OVCAR3 (cell line): ENCODE measurements around the genes RBPMS2, RASL12 and DENND4A.

DNA sequence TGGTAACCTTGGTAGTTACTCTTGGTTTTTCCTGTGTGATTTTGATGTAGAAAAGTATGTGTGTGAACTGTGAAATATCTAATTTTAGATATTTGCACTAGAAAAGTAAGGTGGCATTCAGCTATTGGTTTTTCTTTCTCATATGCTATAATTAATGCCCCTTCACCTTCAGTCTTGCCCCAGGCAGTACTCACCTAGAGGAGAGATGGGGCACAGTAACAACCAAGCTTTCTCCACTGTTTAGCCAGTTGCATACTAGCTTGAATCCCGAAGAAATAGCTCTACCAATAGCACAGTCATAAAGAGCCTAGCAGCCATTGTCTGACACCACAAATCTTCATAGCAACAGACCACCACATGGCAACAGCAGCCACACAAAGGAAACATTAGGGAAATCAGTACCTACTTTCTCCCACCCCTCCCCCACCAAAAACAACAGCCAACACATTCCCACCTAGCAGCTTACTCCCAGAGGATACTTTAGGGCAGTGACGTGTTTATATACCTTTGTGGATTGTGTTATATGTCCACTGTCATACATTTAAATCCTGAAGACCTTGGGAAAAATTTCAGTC, 140.8 kb downstream of the RBPMS2 start:
- RRBS: no CpG with 5 or more reads among the region's 2 CpGs

DNA sequence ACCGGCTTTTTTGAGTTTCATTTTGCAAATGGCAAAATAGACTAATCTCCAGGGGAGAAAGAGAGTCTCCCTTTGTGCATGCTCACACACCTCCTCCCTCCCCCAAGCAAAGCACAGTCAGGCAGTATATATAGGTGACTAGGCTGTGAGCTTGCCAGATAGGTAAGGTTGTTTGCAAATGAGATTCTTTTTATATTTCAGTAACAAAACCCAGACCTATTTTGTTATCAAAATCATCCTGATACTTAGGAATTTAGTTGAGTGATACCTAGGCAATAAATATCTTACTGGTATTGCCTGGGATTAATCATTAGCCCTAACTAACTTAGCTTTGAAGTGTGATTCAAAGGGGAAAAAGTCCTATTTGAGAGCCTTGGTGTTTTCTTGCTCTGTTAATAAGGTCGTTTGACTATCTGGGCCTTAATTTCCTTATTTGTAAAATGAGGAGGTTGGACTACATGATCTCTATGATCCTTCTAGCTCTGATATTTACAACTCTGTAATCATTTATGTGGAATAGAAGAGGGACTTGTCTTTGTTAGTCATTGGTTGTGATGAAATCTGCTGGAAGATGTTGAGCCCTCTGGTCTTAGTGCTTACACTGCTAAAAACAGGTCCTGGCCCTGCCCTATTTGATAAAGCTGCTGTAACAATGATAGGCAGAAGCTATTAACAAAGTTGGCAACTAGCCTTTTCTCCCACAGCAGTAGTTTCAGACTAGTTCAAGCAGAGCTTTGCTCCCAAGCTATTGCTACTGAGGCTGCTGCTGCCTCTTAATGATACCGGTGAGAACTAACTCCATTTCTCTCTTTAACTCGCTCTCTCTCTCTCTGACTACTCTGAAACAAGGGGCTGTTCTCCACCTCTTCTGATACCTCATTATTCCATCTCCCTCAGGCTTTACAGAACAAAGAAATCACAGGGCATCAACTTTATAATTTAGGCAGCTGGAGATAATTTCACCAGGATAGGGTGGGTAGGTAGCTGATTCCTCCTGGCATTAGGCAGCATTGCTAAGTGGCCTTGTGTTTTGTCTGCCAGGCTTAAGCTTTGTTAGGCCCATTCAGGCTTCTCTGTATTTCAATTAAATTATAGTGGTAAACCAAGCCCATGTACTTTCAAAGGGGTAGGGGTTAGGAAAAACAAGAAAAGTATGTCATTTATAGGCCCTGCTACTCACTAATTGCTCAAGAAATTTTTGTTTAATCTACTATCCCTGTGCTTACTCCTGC, 139.9 kb downstream of the RBPMS2 start:
- RRBS: no CpG with 5 or more reads among the region's 4 CpGs

GRCh38 chr15:64675712-64676276, 99.6 kb downstream of the RBPMS2 start:
- RRBS: no CpG with 5 or more reads among the region's 13 CpGs

DNA sequence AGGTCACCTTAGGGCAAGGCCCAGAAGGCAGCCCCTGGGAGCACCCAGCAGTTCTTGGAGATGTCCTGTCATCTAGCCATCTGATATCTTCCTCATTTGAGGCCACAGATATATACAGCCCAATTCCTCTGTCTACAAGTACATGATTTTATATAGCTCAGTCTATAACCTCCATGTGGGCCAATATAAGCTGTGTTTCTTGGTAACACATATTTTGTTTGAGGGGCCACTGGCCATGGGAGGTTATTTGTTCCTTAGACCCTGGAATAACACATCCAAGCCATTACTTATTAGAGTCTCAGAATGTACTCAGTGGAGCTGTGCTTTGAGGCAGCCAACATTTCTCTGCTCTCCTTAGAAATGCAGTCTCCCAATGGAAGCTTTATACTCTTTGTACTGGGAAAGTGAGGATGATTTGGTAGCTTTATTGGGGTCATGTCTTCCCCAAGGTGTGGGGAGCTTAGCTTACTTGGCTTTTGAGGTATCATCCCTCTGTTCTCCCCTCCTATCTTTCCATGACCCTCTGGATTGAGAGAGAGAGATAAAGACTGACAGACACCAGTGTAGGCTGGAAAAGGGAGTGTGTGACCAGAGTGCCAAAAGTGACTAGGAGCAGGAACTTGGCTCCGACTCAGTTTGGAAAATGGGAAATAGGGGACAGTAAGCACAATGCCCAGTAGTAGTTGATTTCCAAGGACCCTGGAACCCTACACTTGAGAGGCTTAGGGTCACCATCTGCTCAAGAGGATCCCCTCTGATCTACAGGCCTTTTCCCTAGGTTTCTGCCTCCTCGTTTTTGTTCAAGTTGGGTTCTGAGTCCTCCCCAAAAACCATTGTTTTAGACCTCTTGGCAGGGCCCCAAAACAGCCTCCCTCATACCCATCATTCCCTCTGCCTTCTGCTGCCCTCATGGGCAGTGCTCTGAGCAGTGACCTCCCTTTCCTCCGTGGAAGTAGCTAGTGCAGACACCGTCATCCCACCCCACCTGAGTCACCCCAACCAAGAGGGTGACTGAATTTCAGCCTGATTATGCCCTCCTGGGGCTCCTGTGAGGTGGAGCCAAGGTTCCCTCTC, 92.4 kb downstream of the RBPMS2 start:
- RRBS: no CpG with 5 or more reads among the region's 4 CpGs

GRCh38 chr15:64775158-64776055, at the start of gene RBPMS2:
TSS of gene RBPMS2 (minus strand) at chr15:64775589.
- RRBS: 4% methylated on average over 64 of the region's 128 CpGs

- RRBS: no CpG with 5 or more reads among the region's 14 CpGs
Observed at GRCh38 chr15:64816445-64816912, 9.0 kb downstream of the PIF1 start.

GRCh38 chr15:64840697-64841142, 995 bp upstream of the PLEKHO2 start:
- RRBS: no CpG with 5 or more reads among the region's 10 CpGs

DNA sequence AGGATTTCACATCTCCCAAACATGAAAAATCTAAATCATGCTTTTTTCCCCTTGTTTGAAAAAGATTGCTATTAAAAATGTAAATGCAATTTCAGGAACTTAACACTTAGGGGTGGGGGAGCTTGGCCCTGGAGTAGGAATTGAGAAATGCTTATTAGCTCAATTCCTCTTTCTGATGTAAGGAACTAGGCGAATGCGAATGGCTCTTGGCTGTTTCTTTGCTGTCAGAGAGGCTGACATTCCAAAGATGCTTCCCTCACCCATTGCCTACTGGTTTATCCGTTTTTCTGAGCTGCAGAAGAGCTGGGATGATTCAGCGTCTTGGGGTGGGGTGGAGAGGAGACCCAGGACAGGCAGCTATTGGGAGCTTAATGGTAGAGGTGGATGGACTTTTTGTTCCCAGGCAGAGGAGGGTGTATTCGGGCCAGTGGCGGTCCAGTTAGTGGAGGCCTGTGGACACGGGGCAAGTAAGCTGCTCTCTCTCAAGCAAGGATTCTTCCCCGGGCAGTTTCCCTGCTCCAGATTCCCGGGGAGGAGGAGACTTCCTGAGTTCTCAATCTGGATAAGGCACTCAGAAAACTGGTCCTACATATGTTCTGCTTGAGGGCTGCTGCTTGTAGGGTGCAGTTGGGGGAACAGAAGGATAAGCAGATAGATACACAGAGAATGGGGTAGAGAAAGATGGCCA, 9.8 kb downstream of the PLEKHO2 start:
- RRBS: no CpG with 5 or more reads among the region's 9 CpGs

DNA sequence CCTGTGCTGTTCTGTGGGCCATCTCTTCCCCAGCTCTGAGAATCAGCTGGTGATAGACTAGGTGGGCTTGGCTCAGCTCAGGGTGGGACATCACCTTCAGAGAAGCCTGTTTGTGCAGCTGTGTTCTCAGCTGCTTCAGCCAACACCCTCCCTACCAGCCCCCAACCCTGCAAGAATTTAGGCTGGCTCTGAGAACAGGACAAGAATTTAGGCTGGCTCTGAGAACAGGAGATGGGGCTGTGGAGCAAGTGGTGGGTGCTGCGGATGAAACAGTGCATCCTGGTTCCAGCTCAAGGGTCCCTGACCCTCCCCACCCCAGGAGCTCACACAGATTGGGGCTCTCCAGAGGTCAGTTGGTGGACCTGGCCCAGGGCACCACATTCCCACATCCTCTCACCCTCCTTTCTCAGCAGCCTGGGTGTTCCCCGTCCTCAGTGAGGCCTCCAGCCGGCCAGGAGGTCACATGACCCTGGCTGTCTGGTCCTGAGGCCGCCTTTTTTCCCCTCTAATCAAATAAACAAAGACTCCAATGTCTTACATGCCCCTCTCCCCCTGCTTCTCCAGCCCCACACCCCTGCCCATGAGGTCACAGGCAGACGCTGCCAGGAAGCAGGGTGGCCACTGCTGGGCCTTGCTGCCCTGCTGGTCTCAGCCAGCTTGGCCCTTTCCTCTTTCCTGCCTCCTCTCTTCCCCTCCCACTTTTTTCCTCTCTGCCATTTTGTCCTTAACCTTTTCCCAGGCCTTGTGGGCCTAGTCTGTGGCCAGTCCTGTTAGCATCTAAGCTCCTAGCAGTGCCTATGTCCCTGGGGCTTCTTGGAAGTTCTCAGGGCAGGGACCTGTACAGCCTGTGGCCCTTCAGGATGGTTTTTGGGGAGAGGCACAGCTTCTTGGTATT, 15.0 kb downstream of the PLEKHO2 start:
- RRBS: no CpG with 5 or more reads among the region's 5 CpGs

- RRBS: no CpG with 5 or more reads among the region's 12 CpGs
Observed at GRCh38 chr15:64883623-64884611, 27.8 kb upstream of the ANKDD1A start.

- RRBS: 9% methylated on average over 39 of the region's 69 CpGs
Observed at GRCh38 chr15:65067631-65068704, at the start of gene RASL12. TSS of gene RASL12 (minus strand) at chr15:65067991.

DNA sequence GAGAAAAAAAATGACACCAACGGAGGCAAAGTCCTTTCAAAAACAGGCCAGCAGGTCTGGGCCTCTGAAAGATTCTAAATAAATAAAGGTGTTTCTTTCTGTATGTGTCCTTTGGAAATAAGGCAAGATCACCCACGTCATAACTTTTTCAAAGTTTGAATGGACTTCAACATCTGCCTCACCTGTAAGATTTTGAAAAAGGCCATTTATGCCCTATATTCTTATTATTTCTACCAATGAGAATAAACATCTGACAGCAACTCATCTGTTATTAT, 4.9 kb downstream of the CLPX start:
- RRBS: no CpG with 5 or more reads among the region's 2 CpGs

- RRBS: no CpG with 5 or more reads among the region's 11 CpGs
Observed at GRCh38 chr15:65461805-65462292, 39.1 kb upstream of the IGDCC4 start.

DNA sequence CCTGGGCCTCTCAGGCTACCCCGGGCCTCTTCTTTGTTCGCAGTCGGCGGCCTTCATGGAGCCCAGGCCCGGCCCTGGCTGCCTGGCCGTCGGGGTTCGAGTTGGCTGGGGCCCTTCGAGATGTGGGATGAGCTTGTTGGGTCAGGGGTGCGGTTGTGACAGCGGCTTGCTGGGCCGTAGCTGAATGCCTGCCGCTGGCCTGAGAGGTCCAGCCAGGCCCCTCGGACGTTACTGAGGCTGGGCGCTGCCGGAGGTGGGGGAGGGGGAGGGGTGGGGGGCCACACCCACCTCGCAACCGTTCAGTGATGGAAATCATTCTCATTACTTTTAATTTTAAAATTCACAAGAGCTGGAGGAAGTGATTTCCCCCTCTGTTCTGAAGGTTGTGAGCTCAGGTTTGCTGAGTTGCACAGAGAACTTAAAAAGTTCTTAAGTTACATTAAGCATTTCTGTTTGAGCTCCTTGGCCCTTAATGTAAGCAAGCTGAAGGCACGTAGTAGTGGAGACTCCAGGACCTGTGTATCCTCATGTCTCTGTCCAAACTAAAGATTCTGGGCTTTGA, 771 bp downstream of the HACD3 start:
- RRBS: 6% methylated on average over 5 of the region's 20 CpGs

GRCh38 chr15:65688422-65689438, 67.0 kb downstream of the SLC24A1 start:
- RRBS: no CpG with 5 or more reads among the region's 3 CpGs

DNA sequence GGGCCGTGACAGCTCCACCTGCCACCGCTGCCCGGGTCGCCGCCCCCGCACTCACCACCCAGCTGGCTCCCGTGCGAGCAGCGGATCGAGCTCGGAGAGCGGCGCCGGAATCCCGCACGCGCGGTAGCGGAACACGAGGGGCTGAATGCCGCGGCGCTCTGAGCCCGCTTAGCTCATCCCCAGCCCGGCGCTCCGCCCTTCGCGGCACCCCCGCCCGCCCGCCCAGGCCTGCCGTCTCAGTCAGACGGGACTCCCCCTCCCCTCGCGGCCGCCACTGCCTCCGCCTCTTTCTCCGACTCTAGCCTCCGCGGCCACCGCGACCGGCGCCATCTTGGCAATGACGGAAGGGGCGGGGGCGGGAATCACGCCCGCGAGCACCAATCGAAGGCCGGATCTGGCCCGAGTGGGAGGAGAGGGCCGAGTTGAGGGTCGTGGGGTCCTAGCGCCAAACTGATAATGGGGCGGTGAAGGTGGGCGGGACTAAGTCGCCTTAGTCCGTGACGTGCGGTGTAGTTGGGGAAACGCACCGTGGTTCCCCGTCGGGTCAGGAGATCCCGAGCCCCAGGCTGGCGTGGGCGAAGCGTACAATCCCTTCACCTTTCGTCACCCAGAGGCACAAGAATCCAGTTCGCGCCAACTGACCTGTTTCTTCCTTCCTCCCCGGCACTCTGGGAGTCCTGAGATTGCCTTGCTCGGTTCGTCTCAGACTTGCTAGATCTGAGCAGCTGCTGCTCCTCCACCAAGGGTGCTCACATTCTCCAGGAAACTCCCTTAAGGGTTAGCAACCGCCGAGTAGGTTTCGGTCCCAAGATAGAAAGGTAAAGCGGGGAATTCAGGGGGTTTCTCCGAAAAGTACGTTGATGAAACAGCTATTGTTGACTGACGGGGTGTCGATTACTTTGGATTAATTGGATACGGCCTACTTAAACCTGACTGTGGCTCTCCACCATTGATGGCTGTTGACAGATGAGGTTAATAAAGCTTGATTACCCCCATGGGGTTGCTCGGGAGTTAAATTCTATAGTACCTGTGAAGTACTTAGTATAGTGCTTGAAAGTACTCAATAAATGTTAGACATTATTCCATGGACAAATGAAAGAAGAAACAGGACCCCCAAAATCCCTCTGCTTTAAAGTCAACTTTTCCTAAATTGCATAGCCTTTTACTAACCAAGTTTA, at the start of gene DENND4A:
DENND4A (minus strand) TSS at position 339 of the 1,178 bp plus-strand sequence.
- RRBS: 3% methylated on average over 31 of the region's 87 CpGs

DNA sequence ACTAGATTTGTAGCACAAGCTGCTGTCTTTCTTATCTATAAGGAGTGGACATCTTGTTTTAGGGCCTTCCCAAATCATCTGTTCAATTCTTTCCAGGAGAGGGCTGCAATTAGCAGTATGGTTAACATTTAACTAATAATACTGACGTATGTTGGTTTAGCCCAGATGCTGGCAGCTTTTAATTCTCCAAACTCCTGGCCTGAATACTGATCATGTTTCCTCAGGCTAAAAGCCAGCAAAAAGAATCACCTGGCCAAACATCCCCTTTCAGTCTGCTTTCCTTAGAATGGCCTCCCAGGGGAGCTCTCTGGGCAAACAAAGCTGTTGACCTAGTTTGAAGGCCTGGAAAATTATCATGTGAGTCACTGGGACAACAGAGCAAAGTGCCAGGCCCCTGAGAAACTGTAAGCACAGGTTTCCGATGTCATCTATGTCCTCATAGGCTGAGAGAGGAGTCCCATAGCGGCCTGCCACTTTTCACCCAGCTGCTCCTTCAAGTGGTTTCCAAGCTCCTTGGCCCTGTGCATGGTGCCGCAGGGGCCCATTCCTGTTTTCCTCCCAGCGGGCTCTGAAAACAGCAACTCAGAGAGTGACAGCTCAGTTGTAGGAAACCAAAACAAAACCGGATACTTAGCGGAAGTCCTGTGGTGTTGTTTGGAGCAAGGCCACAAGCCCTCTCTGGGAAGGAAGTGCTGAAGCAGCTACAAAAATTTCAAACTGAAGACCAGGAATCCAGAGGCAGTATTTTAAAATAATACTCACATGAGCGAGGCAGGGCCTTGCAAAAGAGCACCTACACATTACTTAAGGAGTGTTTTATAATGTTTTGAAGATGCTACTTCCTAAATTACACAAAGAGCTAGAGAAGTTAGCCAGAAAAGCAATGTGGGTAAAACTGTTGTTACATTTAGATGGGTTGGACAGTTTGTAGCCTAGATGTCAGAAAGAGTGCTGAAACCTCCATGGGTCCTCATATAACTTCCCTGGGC, 36.5 kb upstream of the RAB11A start:
- RRBS: no CpG with 5 or more reads among the region's 8 CpGs

- RRBS: no CpG with 5 or more reads among the region's 10 CpGs
Observed at GRCh38 chr15:66172131-66172769, 81.3 kb downstream of the MEGF11 start.

GRCh38 chr15:66404508-66405190, 17.9 kb downstream of the MAP2K1 start:
- RRBS: no CpG with 5 or more reads among the region's 8 CpGs

GRCh38 chr15:66661064-66662278, 40.6 kb upstream of the SMAD6 start:
- RRBS: 98% methylated on average over 7 of the region's 28 CpGs